Iris pigment epithelial cell (primary cell): ENCODE measurements around a stretch of chr9.

GRCh38 chr9:113528-113997 lies 4.7 kb downstream of the FOXD4 start:
- RRBS, result 3% methylated on average over 15 of the region's 71 CpGs

- RRBS, result no CpG with 5 or more reads among the region's 6 CpGs
These were observed 65.0 kb upstream of the KANK1 start for GRCh38 chr9:439417-439917.

DNA sequence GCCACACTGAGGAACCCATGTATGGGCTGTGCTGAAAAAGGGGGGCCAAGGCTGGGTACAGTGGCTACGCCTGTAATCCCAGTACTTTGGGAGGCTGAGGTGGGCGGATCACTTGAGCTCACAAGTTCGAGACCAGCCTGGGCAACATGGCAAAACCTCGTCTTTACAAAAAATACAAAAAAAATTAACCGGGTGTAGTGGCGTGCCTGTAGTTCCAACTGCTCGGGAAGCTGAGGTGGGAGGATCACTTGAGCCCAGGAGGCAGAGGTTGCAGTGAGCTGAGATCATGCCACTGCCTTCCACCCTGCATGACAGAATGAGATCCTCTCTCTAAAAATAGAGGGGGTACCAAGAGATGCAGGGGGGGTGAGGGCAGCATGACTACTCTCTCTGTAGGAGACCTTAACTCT lies 46.0 kb upstream of the KANK1 start:
- RRBS, result no CpG with 5 or more reads among the region's 7 CpGs

GRCh38 chr9:510419-510730 lies 5.9 kb downstream of the KANK1 start:
- RRBS, result no CpG with 5 or more reads among the region's 4 CpGs

GRCh38 chr9:546698-547929 lies 42.6 kb downstream of the KANK1 start:
- RRBS, result no CpG with 5 or more reads among the region's 11 CpGs

- RRBS, result no CpG with 5 or more reads among the region's 7 CpGs
These were observed 109.4 kb downstream of the KANK1 start for GRCh38 chr9:613859-614423.

- RRBS, result 98% methylated on average over 8 of the region's 23 CpGs
These were observed 130.0 kb upstream of the DMRT1 start for GRCh38 chr9:711210-712159.

- RRBS, result no CpG with 5 or more reads among the region's 7 CpGs
These were observed 110.5 kb upstream of the DMRT1 start for GRCh38 chr9:730868-731433.

DNA sequence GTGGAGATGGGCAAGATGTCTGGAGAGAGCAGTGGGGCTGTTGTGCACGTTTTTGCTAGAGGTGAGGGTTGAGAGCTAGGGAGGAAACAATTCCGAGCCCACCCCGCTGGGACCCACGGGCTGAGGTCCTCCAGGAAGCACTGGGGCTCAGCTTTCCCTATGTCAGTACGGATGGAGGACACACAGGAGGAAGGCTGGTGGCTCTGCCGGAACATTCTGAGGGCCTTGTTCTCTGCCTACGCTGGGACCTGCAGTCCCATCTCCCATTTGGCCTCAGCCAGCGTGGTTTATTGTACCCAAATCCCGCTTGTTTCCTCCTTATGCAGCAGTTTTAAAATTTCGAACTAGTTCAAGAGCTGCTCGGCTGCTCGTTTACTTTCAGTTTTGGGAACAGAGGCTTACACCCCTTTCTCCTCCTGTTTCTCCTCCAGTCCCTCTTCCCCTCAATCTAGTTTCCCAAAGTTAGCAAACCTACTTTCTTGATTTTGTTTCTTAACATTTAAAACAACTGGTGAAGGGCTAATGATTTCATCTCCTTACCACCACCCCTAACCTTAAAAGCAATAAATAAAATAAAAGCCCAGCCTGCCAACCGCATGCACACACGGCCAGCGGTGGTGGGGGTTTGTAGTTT lies 2.2 kb upstream of the DMRT2 start:
- RRBS, result no CpG with 5 or more reads among the region's 15 CpGs

DNA sequence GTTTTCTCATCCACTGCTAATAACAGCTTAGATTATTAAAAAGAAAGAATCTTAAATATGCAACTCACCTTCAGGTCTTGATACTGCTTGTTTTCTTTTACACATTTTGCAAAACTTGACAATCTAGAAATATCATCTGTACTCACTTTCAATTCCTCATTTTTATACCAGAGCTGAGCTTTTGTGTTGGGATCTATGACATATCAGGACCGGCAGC lies 75.7 kb upstream of the SMARCA2 start:
- RRBS, result no CpG with 5 or more reads among the region's 1 CpG

- RRBS, result no CpG with 5 or more reads among the region's 12 CpGs
These were observed 260.6 kb downstream of the SMARCA2 start for GRCh38 chr9:2275755-2276170.

DNA sequence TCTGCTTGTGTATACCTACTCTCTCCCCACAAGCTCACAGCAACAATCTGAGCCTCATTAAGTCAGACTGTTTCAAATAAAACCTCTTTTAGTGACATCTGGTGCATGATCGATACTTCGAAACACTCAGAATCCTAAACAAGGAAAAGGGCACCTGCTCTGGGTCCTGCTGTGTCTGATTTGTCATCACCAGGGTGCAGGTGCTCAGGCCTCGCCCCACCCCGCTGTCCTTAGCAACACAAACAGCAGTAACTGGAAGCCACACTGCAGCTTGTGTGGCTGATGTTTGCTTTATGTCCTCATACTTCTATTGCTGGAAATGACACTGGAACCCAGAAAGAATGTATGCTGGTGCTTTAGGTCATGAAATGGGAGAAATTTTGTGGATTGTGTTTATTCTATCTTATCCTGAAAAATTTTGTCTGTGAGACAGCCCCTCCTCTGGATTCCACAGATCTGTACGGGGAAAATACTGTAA lies 284.0 kb downstream of the SMARCA2 start:
- RRBS, result no CpG with 5 or more reads among the region's 5 CpGs

GRCh38 chr9:2613571-2614279 lies 7.9 kb upstream of the VLDLR start:
- RRBS, result no CpG with 5 or more reads among the region's 4 CpGs

- RRBS, result no CpG with 5 or more reads among the region's 5 CpGs
These were observed 16.6 kb downstream of the RFX3 start for GRCh38 chr9:3508942-3509832.

GRCh38 chr9:3793806-3794624 lies 268.2 kb upstream of the RFX3 start:
- RRBS, result no CpG with 5 or more reads among the region's 8 CpGs

GRCh38 chr9:4093384-4093825 lies 206.5 kb downstream of the GLIS3 start:
- RRBS, result no CpG with 5 or more reads among the region's 2 CpGs

DNA sequence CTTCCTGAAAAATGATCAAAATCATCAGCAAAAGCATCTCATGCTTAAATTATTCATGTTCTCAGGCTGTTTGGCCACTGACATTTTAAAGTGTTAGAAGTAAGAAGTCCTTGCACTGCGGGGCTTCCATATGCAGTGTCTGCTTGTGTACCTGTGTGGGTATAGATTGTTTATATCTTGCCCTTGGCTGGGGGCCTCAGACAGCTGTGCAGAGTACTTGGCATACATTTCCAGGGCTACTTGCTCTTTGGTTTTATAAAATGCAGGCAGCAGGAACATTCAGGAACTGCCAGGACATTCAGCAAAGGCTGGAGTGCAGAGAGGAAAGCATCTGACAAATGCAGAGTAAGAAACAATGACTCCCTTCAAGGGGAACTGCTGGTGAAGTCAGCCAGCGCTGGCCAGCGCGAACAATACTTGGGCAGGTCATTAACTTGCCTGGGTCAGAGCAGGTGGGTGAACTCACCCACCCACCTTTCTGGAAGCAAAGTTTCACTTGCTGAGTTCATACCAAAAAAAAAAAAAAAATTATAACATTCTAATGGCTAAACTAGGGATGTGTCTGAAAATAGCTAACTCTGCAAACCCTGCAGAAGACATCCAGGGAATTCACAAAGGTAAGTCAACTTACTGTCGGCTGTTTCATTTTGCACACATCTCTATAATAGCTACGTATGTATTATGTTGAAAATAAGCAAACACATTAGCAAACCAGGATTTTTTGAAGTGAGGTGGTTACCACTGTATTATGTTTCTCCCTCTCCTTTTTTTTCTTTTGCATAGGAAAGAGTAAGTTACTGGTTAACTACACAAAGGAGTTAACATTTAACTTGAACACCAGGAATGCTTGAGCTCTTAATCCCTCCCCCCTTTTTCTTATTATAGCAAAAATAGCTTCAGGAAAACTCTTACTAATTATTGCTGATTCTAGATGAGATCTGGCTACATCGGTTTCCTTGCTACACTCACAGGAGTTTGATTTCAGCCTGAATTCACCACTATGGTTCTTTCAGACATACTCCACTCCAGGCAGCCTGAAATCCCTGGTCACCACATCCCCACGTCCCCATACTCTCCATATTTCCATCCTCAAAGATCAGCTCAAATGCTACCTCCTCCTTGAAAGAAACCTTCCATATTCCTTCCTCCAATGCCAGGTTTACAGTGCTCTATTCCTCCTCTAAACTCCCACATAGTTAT lies 152.2 kb downstream of the GLIS3 start:
- RRBS, result no CpG with 5 or more reads among the region's 8 CpGs

DNA sequence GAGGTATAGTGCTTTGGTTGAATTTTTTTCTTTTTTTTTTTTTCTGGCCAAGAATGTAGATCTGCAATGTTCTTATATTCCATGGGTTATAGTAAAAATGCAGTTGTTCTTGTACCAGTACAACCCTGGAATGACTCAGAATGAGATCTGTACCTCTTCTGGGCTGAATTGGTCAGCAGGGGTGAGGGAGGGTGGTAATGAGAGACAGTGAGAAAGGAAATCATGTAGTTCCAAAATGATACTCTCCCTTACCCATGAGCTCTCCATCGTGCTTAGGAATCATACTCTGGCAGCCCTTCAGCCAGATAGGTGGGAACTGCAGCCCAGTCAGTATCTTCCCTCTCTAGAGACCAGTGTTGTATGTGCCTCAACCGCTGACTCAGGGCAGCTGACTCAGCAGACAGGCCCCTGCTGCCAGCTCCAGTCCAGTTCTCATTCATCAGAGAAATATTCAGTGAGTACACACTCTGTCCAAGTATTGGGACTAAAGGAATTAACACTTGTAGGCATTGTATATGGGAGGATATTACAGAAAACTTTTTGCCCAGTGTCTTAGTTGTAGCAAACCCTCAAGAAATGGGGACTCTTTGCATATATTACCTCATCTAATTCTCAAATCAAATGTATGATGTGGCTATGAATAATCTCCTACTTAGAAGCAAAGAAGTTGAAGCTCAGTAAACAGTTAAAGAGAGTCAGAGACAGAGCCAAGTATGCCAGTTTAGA lies 2.3 kb upstream of the GLIS3 start:
- RRBS, result no CpG with 5 or more reads among the region's 2 CpGs

- RRBS, result no CpG with 5 or more reads among the region's 2 CpGs
These were observed 59.4 kb upstream of the SLC1A1 start for GRCh38 chr9:4430852-4431246.

DNA sequence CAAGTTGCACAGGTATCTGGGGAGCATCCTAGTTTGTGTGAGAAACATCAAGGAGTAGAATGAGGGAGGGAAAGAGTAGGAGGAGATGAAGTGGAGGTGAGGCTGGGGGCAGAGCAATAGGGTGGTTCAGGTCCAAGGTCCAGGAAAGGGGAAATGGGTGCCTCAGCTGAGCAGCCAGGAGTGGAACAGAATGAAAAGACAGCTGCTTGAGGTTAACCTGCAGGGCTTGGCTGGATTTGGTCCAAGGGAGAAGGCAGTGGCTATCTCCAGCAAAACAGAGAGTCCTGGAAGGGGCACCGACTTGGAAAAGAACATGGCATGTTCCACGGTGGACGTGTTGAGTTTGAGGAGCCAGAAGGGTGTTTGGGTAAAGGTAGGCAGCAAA lies 5.3 kb downstream of the SLC1A1 start:
- RRBS, result no CpG with 5 or more reads among the region's 3 CpGs